H7 (cell line): ENCODE measurements around the genes DDX4 and SETD9.

DNA sequence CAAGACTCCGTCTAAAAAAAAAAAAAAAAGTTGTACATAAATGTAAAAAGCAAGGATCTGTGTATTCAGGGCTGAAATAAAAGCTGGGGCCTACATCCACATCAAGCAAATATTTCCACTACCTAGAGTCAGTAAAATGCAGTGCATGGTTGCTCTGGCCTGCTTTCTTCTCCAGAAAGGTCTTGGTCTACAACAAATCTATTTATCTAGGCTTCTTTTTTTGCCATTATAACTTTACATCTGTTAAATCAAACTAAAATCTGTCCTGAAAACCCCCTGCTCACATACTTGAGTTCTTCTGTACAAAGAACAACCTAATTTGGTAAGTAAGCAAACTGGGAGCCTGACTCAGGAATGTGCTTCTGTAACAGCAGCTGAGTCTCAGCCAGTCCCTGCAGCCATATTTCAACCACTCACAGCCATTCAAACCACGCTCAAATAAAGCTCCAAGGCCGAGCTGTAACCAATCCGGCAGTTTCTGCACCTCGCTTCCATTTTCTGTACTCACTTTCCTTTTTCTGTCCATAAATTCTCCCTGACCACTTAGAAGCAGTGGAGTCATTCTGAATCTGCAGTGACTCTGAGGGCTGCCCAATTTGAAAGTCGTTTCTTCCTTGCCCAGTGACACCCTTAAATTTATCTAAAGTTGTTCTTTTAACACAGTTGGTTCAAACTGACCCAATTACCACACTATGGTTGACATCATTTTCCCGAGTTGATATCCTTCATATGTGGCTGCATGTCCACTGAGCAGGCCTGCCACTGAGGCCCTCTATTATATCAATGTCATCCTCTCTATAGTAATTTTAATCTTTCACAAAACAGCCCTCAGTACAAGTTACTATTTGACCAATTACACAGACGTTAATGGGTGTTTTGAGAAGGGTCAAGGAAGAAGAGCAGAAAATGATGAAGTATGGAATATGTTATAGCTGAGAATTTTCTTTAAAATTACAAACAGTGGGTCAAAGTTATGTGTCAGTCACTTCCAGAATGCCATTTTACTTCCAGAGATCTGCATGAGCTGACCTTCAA, 95.6 kb downstream of the PLPP1 start:
- RAMPAGE, long total RNA: no peak

DNA sequence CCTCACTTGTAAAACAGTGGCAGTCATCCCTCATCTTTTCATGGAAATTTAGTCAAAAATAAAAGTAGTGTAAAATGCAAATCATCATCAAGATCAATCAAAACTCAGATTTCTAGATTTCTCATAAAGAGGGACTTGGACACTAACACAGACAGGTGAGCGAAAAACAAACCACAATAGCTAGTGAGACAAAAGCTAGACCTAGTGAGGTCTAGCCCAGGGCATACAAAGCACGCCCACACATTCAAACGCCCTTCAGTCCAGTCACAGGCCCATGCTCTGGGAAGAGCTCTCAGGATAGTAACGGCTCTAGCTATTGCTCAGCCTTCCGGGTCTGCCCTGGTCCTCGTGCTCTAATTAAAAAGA, 94.7 kb downstream of the PLPP1 start:
- RAMPAGE, long total RNA: no peak

DNA sequence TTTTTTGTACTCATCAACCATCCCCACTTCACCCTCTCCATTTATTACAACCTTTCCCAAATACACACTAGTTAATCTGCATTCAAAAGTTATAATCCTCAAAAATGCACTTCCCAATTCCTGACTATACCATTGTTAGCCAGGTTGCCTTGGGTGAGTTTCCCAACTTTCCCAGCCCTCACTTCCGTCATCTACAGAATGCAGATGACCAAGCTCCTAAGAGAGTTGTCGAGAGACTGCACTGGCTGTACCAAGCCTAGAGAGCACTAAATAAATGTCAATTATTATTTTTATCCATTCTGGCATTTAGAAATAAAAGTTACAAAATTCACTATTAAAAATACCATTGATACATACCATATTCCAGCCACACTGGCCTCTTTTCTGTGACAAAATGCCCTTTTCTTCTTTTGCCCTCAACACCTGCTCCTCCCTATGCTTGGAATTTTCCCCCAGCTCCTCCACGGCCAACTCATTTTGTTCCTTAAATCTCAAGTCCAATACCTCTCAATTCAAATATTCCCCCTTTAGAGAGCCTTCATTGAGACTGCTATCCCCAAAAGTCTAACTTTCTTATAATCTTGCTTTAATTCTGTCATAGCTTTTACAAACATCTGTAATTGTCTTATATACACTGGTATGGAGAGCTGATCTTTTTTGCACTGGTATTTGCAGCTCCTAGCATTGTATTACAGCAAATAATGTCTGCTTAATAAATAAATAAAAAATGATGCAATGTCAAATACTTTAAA, 11.2 kb downstream of the PLPP1 start:
- RAMPAGE, long total RNA: no peak

DNA sequence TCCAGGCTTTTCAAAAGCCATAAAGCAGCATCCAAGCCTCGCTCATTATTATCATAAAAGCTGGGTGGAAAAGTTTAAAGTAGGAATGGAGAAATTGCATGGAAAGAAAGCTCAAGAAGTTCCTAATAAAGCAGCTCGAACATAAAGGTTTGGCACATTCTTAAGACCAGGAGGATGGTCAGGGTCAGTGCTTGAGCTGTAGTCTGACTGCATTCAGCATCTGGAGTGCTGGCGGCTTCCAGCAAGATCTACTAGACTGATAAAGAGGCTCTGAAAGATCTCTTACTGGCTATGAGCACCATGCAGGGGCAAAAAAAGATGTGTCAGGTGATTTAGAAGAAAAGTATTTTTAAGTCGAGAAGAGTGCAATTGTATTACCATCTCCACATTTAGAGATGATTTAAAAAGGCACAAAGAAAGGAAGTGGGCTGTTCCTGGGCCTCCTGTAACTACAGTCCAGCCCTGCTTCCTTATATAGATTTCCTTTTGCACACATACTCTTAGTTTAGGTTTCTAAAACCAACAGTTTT, 65.7 kb upstream of the PLPP1 start:
- RAMPAGE, long total RNA: no peak

DNA sequence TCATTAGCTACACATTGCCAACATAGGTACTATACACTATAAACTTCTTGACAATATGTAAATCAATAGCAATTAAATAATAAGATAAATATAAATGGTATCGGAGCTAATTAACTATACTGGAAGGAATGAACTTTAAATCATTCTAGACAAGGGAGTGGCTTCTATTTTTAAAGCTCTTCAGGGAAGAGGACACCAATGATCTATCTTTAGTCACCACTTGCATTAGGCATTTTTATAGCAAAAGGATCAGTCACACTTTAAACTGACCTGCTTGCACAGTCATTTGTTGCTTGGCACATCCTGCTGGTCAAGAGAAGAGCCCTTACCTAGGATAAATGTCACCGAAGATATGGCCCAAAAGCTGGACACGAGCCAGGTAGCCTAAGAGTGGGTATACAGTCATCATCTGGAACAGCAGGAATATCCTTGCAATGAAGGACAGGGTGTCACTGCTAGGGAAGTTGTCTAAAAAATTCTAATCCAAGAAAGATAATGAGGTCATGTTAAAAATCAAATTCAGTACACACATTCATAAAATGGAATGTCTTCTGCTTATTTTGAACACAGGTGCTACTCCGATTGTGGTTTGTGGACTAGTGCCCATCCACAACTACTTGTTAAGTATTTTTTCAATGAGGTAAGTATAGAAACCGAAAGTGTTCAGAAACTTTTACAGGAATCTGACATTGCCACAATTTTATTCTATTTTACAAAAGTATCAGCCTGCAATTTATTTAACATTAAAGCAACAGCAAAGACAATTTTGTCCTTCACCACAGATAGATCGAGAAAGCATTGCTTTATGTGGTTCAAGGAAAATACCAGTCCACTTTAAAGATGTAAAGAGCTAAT, 78.5 kb downstream of the SLC38A9 start:
- RAMPAGE, long total RNA: no peak

GRCh38 chr5:55737717-55738152, at the start of gene DDX4:
Gene DDX4 (plus strand): TSS chr5:55738061.
- RAMPAGE, long total RNA: no peak

GRCh38 chr5:55931636-55932120, 63.1 kb downstream of the IL6ST start:
- RAMPAGE, long total RNA: no peak

DNA sequence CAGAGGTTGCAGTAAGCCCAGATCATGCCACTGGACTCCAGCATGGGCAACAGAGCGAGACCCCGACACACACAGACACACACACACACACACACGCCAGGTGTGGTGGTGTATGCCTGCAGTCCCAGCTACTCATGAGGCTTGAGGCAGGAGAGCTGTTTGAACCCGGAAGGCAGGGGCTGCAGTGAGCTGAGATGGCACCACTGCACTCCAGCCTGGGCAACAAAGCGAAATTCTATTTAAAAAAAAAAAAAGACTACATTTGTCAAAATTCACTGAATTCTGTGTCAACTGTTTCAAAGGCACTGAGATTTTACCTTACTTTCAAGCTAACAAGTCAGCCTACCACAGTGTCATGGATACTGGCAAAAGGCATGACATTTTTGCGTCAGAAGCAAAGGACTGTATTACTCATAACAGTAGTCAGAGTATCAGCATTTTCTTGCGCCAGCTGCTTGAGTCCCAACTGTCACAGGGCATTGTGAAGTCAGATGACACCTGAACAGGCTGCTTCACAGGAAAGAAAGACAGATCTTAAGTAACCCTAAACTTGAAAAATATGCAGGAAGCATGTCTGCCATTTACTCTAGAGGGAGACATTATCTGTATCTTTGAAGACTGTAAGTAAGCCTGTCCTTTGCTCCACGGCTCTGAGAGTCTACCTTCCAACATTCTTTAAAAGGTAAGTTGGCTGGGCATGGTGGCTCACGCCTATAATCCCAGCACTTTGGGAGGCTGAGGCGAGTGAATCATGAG, 16.8 kb downstream of the IL6ST start:
- RAMPAGE, long total RNA: no peak

DNA sequence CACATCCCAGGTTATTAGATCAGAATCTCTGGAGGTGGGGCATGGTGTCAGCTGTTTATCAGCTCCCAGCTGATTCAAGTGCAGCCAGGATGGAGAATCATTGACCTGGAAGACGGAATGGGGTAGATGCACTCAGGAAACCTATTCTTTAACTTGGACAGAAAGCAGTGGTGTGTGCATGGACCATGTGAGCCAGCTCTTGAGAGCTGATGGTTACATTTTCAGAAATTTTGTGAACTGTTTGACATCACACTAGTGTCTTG, 108.2 kb upstream of the IL6ST start:
- RAMPAGE, long total RNA: no peak

DNA sequence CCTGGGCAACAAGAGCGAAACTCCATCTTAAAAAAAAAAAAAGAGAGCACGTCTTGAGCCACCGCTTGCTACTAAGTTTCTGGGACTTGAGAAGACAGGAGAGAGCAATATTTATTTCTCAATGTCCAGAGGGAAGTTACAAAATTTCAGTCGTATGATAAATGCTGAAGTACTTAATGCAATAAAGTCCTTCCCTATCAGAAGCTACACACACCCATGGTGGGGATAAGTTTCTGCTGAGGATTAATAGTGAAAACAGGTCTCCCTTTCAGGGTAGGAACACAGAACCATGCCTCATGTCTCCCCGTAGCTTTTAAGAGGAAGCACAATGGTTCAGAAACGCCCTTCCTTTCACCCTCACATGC, 73.7 kb downstream of the ANKRD55 start:
- RAMPAGE, long total RNA: no peak

DNA sequence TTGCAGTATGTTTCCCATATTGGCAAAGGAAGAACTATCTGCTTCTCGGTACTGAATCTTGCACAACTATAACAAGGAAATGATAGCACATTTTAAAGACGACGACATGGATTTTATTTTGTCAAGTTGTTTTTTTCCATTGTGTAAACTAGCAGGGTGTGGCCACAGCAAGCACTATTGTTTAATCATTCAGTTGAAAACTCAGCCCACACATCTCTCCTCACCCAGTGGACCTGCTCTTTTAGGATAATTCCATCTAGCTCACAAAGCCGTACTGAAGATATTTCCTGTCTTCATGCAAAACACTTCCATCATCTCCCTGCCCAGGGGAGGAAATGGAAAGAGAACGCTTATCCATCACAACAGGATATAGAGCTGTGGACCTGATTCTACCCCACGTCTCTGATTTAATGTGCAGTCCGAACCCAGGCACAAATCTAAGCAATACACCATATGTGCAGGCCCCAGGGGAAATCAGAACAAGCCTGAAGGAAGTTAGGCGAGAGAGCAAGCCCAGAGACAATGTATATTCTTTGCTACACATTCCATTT, 232.3 kb upstream of the ANKRD55 start:
- RAMPAGE, long total RNA: no peak

DNA sequence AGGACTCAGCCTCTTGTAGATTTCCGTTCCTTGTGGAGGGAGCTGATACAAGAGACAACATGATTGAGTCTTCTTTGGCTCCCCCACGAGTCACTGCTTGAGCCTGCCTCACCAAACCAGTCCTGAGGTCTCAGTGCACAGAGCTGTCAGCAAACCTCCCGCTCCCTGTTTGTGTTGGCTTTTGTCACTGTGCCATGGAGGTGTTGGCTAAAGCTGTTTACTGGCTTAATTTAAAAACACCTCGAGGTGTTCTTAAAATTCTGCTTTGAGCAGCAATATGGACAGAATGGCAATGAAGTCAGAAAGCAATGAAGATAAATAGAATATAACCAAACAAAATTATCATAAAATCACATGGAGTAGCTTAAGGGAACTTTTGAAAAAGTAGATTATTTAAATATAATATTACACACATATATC, 234.1 kb upstream of the ANKRD55 start:
- RAMPAGE, long total RNA: no peak

- RAMPAGE, long total RNA: no peak
Observed at GRCh38 chr5:56585907-56586756, 229.2 kb upstream of the MAP3K1 start.

GRCh38 chr5:56610411-56610836, 204.9 kb upstream of the MAP3K1 start:
- RAMPAGE, long total RNA: no peak

DNA sequence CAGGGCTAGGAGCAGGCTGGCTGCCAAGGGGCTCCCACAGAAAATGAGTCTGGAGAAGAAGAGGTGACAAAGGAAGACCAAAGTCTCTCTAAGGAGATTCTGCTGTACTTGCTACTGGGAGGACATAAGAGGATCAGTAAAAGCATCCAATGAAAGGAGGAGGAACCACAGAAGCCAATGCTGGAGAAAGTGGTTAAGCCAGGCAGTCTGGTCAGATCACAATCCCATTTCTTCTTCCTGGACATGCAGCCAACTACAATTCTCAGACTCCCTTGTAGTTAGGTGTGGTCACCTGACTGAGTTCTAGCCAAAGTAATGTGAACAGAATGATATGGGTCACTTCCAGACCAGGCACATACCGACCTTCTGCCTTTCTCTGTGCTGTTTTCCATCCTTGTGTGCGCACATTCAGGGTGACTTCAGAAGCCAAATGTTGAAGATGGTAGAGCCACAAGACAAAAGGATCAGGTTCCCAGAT, 174.3 kb upstream of the MAP3K1 start:
- RAMPAGE, long total RNA: no peak

GRCh38 chr5:56908982-56909687, at the start of gene SETD9:
Gene SETD9 (plus strand): TSS chr5:56909596.
- RAMPAGE, long total RNA: start-site peak on the plus strand at chr5:56909591-56909623, 54 reads

GRCh38 chr5:57031928-57032705, 80.2 kb upstream of the MIER3 start:
- RAMPAGE, long total RNA: no peak

DNA sequence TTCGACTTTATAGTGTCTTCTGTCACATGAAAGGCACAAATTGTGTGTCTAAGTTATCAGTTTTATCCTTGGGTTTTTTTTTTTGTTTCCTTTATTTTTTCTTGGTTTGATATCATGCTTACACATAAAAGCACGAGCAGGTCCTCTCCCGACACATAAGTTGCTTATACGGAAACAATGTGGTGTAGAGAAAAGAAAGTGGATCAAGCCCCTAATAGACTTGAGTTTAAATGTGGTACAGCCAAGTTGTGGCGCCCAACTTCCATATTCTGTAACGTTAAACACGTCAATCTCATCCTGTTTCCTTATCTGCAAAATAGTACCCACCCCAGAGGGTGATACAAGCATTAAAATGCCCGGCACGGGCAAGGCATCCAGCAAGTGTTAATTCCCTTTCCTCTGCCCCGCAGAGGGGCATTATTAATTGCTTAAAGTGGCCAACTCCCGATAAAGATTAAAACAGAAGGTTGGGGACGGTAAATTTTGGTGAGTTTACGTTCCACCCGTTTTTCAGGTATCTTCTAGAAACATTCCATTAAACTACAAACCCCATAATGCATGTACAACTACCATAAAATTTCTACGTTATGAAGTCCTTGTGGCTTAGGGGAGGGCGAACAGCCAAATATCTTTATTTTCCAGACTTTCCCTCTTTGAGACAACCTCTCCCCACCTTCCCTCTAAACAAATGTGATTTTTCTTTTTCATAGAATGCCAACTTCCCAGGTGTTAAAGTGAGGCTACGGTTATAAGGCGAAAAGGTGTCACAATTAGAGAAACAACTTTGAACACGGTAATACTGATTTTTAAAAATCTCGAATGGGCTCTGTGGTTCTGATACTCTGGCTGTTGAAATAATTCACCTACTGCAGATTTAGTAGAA, 1.4 kb upstream of the GPBP1 start:
- RAMPAGE, long total RNA: no peak

DNA sequence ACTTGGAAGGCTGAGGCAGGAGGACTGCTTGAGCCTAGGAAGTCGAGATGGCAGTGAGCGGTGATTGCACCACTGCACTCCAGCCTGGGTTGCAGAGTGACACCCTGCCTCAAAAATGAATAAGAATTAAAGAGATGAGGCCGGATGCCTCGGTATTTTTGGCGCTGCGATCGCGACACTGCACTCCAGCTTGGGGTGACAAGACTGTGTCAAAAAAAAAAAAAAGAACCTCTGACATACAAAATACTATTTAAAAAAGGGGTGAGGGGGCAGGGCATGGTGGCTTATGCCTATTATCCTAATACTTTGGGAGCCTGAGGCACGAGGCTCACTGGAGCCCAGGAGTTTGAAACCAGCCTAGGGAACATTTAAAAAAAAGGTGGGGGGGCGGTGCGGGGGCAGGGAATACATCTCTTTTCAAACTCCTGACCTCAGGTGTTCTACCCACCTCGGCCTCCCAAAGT, 7.4 kb downstream of the GPBP1 start:
- RAMPAGE, long total RNA: no peak

GRCh38 chr5:58273505-58274097, 186.3 kb downstream of the PLK2 start:
- RAMPAGE, long total RNA: no peak